ENCODE measurements around a stretch of chr15.

GRCh38 chr15:89811845-89812835 is 2.5 kb downstream of the ANPEP start:
- PRO-cap = no peak
- RRBS, 2 experiments = no CpG with 5 or more reads among the region's 12 CpGs

- PRO-cap = no peak
- RRBS, 2 experiments = no CpG with 5 or more reads among the region's 18 CpGs
These were observed 13.8 kb upstream of the ANPEP start for GRCh38 chr15:89828194-89829171.

DNA sequence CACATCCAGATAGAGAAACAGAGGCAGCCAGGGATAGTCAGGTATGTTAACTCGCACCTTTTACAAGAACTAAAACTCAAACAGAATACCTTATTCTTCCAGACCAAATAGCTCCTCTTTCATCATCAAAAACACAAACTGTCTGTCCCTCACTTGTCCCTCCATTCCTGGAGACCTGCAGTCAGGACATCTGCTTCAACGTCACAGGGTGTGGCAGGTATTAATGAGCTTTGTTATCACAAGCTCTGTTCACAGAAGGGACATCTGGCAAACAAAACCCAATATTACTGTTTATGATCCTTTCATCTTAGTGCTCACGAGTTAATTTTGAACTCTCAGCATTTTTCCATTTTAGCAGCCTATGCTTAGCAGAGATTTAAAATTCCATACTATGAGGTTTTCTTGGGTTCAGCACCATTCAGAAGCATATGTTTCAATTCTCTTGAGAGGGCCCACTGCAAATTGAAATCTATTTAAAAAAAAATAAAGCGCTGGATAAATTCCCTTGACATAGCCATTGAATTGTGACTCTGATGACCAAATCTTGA is 32.9 kb downstream of the AP3S2 start:
- PRO-cap = no peak
- RRBS, 2 experiments = no CpG with 5 or more reads among the region's 4 CpGs

- PRO-cap = no peak
- RRBS, 2 experiments = no CpG with 5 or more reads among the region's 8 CpGs
These were observed 18.9 kb downstream of the AP3S2 start for GRCh38 chr15:89874873-89875340.

DNA sequence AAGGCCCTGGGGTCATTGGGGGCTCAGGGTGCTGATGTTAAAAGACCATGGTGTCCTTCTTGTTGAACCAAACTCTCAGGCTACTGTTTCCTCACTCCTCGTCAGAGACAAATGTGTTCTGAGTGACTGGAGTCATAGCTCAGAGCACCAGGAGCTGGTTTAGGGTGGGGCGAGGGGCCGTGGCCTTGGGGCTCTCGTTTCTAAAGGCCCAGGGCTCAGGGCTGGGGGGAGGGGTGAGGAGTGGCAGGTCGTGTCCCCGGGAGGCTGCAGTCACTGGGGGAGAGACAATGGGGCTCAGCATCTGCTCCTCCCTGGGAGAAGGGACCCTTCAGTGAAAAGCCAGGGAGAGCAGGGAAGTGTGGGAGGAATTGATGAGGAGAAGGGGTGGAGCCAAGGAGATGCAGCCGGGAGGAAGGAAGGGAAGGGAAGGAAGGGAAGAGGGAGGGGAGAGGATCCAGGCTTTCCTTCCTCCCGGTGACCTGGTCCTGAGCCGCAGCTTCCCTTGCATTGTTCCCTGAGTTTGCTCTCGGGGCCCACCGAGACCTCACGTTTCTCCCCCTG is 1.5 kb upstream of the ZNF710 start:
- PRO-cap = no peak
- RRBS, 2 experiments = 49 to 66% methylated on average over 2 to 3 of the region's 12 CpGs

DNA sequence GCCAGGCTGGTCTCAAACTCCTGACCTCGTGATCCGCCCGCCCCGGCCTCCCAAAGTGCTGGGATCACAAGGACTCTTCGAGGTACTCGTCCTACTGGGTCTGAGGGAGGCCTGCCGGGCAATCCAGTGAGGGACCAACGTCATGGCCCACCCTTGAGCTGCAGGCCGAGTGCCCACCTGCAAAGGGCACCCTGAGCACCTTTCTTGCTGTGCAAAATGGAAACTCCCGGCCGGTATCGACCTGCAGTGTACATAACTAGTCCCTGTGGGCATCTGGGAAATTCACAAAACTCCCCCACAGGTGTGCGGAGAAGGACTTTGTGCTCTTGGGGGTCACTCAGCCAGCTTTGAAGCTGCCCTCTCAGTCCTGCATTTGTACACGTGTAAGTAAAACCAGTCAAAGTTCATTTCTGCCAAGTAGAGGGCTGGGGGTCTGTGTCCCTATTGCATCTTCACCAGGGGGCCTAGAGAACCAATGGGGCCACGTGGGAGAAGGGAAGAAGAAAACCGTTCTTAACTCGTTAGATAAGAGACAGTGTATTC is 2.0 kb downstream of the ZNF710 start:
- PRO-cap = no peak
- RRBS, 2 experiments = 86 to 91% methylated on average over 3 to 4 of the region's 17 CpGs

- PRO-cap = no peak
- RRBS, 2 experiments = no CpG with 5 or more reads among the region's 11 CpGs
These were observed 34.8 kb downstream of the ZNF710 start for GRCh38 chr15:90035895-90036288.

GRCh38 chr15:90063186-90064317 is 38.7 kb downstream of the IDH2 start:
- PRO-cap = no peak
- RRBS, 2 experiments = no CpG with 5 or more reads among the region's 26 CpGs

DNA sequence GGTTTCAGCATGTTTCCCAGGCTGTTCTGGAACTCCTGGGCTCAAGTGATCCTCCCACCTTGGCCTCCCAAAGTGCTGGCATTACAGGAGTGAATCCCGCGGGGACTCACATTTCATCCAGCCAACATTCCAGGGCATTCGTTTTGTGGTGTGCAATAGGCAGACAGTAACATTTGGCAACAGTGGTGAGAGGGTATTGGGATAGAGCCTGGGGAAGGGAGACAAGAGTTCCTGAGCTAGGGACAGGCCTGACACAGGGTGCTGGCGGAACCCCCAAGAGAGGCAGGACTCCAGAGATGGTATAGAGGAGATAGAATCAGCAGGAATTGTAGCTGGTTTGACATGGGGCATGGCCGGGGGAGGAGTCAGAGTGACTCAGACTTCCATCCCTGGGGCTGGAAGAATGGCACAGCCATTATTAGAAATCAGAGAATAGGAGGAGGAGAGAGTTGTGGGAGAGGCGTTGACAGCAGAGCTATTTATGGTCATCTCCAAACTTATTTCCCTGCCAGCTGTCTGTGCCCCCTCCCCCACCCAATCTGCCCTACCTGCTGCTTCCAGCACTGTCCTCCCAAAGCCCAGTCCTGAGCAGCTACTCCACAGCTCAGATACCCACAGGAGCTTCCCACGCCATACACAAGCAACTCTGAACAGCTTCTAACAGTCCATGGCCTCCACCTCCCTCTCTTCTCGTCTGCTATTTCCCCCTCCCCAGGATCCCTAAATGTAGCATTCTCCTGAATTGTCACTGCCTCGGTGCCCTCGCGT is 4.4 kb upstream of the IDH2 start:
- PRO-cap = no peak
- RRBS, 2 experiments = no CpG with 5 or more reads among the region's 11 CpGs

DNA sequence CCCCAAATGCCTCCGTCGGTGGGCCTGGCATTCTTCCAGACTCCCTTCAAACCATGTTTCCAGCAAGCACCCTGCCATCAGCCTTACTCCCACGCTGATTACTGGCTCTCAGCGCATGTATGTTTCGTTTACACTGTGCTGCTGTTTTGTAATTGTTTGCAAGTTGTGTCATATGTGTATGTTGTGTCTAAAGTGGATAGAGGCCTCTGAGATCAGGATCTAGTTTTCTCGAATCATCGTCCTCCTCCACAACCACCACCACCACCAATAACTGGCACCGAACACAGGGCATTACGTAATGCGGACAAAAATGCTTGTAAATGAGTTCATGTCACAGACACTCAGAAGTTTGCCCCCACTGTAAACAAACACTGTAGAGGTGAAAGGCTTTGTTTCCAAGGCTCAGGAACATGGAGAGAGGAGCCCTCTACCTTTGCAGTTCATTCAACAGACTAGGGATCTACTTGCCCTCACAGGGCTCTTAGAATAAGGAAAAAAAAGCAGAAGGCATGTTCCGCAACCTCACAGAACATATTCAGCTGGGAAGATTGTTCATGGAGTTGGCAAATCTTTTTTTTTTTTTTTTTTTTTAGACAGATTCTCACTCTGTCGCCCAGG is 46.1 kb upstream of the SEMA4B start:
- PRO-cap = no peak
- RRBS, 2 experiments = no CpG with 5 or more reads among the region's 12 CpGs

DNA sequence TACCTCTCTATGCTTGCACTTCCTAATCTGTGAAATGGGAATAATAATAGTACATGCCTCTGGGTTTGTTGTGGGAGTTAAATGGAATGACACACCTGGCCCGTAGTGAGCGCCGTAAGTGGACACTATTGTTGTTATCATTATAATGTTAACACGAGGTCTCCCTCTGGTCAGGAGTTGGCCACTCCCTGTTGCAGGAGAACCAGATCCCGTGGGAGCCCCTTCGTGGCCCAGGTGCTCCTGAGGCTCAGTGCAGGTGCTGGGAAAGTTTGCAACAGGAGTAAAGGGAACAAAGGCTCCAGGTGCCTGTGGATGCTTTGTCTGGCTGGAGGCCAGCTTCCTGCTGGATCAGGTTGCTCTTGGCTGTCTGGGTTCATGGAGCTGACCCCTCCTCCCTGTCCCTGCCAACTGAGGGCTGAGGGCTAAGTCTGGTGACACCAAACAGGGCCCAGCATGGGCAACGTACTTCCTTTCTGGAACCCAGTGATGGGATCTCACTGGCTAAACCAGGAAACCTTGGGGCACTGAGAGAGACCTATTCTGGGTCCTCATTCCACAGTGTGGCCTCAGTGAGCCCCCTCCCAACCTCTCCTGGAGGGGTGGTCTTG is 40.0 kb upstream of the SEMA4B start:
- PRO-cap = no peak
- RRBS, 2 experiments = no CpG with 5 or more reads among the region's 7 CpGs

GRCh38 chr15:90209624-90210389 is 8.7 kb downstream of the SEMA4B start:
- PRO-cap = no peak
- RRBS, 2 experiments = no CpG with 5 or more reads among the region's 15 CpGs

DNA sequence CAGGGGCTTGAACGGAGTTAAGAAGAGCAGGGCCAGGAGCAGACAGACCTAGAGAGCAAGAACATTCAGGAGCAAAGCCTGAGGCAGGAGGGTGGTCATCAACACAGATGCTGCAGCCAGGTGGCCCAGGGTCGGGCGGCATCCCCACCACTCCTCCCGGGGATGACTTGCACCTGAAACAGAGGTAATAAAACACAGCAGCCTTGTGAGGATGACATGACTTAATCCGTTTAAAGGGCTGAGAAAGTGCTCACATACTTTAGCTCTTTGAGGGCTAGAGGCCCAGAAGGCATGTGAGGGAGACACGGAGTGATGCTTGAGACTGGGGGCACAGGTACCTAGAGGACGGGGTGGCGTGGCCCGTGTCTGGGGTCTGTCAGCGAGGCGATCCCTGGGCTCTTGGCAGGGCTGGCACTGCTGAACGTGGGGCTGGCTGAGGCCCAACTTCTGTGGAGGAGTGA is 9.3 kb downstream of the SEMA4B start:
- PRO-cap = no peak
- RRBS, 2 experiments = no CpG with 5 or more reads among the region's 12 CpGs

- PRO-cap = no peak
- RRBS, 2 experiments = no CpG with 5 or more reads among the region's 11 CpGs
These were observed 2.8 kb downstream of the IQGAP1 start for GRCh38 chr15:90390577-90391527.

DNA sequence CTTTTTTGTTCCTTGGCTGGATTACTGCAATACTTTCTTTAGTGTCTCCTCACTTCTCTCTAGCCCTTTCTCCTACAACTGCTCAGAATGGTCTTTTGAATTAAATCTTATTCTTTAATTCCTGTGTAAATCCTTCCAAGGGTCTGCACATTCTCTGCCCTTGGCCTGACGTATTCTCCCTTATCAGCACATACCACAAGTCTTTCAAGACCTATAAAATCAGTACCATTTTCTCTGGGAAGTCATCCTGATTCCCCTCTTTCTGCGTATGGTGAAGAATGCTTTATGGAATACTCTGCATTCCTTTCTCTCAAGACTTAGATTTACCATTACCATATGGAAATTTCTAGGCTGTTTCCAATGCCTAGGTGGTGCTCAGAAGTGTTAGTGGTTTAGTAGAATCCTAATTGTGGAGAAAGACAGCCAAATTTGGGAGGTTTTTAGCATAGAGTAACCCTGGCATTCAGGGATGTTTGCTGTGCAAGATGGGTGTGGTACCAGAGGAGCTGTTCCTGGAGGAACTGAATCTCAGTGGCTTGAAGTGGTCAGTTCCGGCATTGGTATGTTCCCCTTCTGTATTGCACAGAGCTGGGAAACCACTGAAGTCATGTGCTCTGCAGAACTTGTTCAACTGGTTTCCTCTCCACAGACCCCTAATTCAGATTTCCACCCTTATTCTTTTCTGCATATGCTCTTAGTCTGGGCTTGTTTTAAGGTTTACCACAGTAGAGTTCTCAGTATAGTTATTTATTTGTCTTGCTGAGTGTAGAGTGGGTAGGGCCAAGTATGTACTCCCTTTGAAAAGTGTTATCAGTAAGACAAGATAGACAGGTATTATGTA is 24.5 kb downstream of the IQGAP1 start:
- PRO-cap = no peak
- RRBS, 2 experiments = no CpG with 5 or more reads among the region's 3 CpGs

GRCh38 chr15:90492432-90492755 is 37.3 kb upstream of the CRTC3 start:
- PRO-cap = no peak
- RRBS, 2 experiments = no CpG with 5 or more reads among the region's 6 CpGs

DNA sequence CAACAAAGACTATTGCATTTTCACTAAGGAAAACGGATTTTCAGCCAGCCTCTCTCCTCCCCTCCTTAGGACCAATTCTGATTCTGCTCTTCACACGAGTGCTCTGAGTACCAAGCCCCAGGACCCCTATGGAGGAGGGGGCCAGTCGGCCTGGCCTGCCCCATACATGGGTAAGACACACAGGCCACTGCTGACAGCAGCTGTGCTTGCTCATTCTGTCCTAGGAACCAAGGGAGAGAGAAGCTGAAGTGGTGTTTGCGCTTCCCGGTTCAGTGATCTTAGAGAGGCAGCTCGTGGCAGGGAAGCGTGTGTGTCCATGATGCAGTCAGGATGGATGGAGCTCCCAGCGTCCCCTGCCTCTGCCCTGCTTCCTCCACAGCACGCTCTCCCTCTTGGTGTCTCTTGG is 77.6 kb downstream of the CRTC3 start:
- PRO-cap = no peak
- RRBS, 2 experiments = no CpG with 5 or more reads among the region's 9 CpGs

- PRO-cap = no peak
- RRBS, 2 experiments = no CpG with 5 or more reads among the region's 3 CpGs
These were observed 41.5 kb downstream of the BLM start for GRCh38 chr15:90758539-90759241.

DNA sequence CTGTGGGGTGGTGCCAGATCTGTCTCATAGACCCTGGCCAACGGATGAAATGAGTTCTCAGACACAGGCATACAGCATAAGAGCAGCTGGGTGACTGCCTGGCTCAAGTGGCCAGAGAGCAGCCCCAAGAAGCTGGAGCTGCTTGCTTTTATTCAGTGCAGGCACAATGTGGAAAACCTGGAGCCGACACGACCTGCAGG is 44.8 kb upstream of the FURIN start:
- PRO-cap = no peak
- RRBS, 2 experiments = no CpG with 5 or more reads among the region's 3 CpGs

DNA sequence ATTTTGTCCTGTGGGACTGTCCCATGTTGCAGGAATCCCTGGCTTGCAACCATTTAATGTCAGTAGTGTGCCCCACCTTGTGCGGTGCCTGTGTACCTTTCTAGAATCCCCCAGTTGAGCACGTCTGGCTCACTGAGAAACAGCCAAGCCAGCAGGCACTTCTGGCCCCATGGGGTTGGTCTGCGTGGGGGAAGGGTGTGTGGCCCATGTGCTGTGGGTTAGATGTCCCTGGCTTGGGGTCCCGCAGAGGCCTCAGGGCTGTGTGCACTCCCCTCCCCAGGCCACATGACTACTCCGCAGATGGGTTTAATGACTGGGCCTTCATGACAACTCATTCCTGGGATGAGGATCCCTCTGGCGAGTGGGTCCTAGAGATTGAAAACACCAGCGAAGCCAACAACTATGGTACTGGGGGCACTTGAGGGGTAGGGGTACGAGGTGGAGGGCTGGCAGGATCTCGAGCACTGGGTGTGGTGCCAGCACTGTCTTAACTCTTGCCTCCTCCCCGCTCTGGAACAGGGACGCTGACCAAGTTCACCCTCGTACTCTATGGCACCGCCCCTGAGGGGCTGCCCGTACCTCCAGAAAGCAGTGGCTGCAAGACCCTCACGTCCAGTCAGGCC is 3.8 kb upstream of the FES start:
- PRO-cap = no peak
- RRBS, 2 experiments = no CpG with 5 or more reads among the region's 15 CpGs